Neural progenitor cell (in vitro differentiated cells): ENCODE results near the genes HOXC12 and HOXC9.

DNA sequence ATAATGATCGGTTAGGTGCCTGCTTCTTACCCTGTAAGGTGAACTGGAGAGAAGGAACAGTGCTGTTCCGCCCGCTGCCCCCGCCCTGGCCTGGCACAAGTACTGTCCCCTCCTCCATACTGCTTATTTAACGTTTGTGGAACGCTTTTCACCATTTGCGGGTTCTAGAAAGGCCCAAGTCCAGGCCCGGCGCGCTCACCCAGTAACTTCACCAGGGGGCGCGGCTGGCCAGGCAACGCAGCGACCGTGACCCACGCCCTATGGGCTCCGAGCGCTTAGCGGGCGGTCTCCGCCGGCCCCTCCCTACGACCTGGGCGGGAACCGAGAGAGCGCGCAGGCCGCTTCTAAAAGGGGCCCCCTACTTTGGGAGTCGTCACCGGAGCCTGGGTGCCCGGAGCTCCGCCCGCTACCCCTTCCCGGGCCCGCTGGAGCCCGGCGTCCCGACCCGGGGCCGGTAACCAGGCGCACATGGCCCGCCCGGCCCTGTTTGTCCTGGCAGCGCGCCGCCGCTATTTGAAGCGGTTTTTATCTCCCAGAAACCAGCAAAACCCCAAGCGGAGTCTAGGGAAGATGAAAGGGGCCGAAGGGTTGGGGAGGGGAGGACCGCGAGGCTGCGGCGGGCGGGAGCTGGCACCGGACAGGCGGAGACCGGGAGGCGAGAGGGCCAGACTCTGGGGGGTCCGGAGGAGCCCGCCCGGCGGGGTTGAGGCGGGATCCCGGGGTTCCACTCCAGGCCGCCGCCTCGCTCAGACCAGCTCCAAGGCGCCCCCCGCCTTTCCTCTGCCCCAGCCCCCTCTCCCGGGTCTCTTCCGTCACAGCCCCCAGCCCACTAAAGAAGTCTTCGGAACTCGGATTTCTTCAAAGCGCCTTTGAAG lies 3.5 kb upstream of the AAAS start:
- RAMPAGE, long total RNA = no peak

DNA sequence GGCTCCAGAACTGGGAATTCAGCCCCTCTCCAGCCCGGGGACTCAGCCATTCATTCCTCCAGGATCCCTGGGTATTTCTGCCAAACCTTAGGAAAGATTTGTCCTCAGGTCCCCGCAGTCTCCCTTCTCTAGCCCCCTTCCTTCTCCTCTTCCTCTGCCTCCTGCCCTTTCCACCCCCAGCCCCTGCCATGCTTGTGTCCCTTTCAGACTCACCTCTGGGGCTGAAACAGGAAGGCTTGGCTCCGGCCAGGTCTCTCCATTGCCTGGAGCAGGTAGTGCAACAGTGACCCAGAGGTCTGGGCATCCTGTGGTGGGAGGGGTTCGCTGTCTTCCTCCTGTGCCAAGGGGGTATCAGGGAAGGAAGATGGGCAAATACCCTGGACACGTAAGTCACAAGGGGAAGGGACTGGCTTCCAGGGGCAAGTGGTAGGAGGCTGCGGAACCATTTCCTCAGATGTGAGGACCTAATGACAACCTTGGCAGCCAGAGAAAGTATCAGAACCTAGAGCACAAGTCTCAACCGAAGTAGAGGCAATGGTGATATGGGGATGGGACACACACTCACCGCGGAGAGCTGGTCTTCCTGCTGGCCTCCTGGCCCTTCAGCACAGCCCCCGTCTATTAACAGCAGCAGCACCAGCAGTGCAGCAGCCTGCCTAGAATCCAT lies 343 bp downstream of the NPFF start:
- RAMPAGE, long total RNA = no peak

DNA sequence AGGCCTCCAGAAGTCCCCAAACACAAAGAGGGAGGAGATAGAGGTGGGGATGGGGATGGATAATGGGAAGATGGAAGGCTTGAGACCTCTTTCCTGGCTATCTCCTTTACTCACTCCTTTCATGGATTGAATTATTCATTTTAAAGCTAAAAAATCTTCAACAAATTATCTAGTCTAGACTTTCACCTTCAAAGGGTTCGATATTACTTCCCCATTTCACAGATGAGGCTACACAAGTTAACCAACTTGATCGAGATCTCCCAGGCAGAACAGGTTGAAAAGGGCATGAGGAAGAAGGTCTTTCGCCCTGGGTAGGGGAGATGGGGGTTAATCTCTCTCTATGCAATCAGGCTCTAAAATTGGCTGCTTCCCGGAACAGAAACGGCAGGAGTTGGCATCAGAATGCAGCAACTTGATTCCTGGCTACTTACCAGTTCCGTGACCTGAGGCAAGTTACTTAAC lies 26.8 kb upstream of the CALCOCO1 start:
- RAMPAGE, long total RNA = no peak

- RAMPAGE, long total RNA = no peak
Observed at GRCh38 chr12:53755576-53755912, 28.3 kb upstream of the CALCOCO1 start.

DNA sequence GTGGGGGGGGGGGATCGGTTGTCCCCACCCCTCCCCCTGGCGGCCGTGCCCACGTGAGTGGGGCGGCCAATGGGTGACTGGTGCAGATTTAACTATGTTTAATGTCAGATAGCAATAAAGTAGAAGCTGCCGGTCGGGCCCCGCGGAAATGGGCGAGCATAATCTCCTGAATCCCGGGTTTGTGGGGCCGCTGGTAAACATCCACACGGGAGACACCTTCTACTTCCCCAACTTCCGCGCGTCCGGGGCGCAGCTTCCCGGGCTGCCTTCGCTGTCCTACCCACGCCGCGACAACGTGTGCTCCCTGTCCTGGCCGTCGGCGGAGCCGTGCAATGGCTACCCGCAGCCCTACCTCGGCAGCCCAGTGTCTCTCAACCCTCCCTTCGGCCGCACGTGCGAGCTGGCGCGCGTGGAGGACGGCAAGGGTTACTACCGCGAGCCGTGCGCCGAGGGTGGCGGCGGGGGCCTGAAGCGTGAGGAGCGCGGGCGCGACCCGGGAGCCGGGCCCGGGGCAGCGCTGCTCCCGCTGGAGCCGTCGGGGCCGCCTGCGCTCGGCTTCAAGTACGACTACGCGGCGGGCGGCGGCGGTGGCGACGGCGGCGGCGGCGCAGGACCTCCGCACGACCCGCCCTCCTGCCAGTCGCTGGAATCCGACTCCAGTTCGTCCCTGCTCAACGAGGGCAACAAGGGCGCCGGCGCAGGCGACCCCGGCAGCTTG lies at the start of gene HOXC12:
Gene HOXC12, plus strand, starts transcription at position 122 of the 718 bp plus-strand sequence.
- RAMPAGE, long total RNA = no peak

- RAMPAGE, long total RNA = no peak
Observed at GRCh38 chr12:53984658-53984928, 353 bp upstream of the HOXC10 start.

DNA sequence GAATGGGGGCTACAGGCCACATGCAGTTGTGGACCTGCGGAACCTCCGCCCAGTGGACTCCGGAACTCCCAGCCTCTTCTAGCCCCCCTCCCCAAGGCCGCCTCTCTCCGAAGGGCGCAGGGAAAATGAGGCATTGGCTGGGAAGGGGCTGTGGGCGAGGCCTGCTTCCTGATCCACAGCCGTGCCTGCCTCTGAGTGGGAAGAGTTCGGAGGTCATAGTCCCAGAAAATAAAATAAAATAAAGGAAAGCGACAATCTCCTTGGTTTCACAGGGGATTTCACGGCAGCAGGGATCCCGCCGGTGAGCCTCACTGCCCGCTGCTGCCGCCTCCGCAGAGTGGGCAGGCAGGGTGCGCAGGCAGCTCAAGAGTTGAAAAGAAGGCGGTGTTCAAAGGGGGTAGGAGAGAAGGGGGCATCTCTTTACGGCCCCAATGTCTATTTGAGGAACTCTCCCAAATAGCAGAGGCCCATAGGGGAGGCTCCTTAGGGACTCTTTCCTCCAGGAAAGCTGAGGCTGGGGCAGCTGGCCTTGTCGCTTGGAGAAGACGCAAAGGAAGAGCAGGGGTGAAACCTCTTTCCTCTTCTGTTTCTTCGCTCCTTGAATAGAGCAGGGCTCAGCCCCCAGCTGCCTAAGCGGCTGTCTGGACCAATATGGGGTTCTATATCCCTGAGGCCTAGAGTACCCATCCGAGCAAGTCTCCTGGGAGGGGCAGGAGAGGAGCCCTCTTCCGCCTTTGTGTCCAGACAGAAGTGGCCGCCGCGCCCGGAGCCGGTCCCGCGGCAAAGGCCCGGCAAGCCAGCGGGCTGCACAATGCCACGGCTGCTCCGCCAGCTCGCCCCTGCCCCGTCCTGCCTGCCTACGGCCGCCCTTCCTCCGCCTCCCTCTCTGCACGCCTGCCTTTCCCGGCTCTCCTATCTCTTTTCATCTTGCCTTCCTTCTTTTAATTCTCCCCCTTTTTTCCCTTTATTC lies 2.9 kb upstream of the HOXC9 start:
- RAMPAGE, long total RNA = no peak

GRCh38 chr12:53999921-54000871 lies at the start of gene HOXC9:
HOXC9 (plus strand) TSS chr12:54000161.
- RAMPAGE, long total RNA = no peak

DNA sequence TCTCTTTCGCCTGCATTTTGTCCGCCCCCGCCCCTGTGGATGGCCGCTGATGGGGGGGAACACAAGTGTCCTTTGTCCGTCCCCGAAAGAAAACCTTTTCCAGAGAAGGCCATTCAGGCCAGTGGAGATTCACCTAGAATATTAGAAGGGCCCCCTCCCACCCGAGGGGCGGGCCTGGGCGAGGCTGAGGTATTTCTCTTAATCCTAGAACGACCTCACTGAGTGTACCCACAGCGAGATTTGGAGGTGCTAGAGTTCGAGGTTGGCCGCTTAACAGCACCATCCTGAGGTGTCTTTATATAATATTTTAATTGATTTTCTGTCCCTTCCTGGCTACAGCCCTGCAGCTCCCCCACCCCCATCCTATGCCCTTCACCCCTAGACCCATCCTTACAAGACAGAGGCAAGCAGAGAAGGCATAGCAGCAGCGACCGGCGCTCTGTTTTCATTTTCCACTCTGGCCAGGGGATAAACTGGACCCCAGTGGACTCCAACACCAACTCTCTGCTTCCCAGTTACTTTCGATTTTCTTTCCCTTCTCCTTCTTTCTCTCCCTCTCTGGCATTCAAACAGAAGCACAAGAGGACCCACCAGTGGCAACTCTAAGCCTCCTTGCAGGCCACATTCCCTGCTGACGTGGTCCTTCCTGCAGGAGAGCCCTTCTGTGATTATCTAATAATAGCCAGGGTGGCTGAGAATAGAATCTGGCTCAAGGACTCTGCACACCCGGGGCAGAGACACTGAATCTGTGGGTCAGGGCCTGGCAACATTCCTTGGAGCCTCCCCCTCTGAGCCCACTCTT lies 8.5 kb upstream of the HOXC6 start:
- RAMPAGE, long total RNA = no peak

GRCh38 chr12:54024120-54024520 lies 4.1 kb upstream of the HOXC6 start:
- RAMPAGE, long total RNA = no peak

- RAMPAGE, long total RNA = no peak
Observed at GRCh38 chr12:54036873-54037358, 4.1 kb downstream of the HOXC5 start.

- RAMPAGE, long total RNA = no peak
Observed at GRCh38 chr12:54158940-54159578, 29.7 kb downstream of the SMUG1 start.

GRCh38 chr12:54187026-54187856 lies 1.5 kb downstream of the SMUG1 start:
- RAMPAGE, long total RNA = no peak

DNA sequence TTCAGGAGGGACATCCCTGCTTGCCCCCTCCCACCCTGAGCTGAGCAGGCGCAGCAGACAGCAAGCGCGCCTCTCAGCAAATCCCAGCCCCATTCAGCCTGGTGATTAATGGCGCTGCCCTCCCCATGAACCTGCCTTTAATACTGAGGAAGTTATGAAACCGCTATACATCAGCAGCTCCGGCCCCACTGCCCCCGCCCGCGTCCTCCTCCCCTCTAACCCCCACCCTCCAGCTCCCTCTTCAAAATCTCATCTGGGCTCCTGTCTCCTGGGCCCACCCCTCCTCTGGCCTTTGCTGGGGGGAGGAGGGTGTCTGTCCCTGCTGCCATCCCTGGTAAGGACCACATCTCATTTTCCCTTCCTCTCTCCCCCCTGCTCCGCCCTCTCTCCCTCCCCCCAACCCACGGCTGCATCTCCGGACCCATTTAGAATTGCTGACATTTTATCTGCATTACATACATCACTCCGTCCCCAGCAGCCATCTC lies 7.1 kb upstream of the SMUG1 start:
- RAMPAGE, long total RNA = no peak

- RAMPAGE, long total RNA = no peak
Observed at GRCh38 chr12:54196305-54196799, 7.6 kb upstream of the SMUG1 start.

GRCh38 chr12:54217368-54218542 lies 29.0 kb upstream of the SMUG1 start:
- RAMPAGE, long total RNA = no peak

- RAMPAGE, long total RNA = no peak
Observed at GRCh38 chr12:54282625-54283441, 2.3 kb downstream of the HNRNPA1 start.

- RAMPAGE, long total RNA = no peak
Observed at GRCh38 chr12:54284607-54285022, 4.1 kb downstream of the HNRNPA1 start.

DNA sequence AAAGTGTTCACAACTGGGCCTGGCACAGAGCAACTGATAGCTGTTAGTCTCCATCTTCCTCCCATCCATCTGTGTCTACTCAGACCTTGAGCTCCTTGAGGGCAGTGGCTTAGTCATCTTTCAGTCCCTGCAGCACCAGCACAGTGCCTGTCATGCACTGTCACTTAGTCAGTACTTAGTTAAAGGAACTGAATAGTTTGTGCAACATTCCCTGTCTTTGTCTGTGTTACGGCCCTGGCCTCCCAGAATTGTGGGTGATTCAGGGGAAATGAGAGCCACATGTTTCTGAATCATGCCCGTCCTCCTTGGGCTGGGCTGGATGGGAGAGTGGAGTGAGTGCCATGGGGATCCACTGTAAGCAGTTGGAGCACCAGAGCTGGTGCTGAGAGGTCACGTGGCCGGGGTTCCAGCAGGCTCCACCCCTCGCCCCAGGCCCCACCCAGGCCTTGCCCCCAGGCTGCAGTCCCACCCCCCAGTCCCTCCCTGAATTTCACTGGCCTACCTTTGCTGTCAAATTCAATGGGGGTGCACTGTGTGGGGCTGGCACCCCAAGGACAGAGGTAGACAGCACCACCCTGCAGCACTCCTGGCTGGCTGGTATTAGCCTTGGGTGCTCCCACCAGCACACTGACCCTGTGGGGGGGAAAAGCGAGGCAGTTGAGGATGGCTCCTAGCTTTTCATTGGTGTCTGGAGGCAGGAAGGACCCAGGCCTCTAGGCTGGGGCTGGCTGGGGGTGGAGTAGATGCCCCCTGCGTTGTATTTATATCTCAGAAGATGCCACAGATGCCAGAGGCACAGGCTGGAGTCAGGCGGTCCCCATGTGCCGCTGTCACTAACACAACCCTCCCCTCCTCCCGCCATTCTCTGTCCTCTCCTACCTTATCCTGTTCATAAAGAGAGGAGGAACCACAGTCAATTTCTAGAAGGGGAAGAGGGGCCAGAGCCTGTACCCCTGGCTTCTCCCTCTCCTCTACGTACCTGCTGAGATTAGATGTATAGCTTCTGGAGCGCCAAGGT lies 7.4 kb downstream of the ITGA5 start:
- RAMPAGE, long total RNA = no peak

- RAMPAGE, long total RNA = no peak
Observed at GRCh38 chr12:54546582-54547332, 2.6 kb upstream of the PDE1B start.